ENCODE measurements around a stretch of chr17.

GRCh38 chr17:3763160-3763741, 37.7 kb downstream of the ITGAE start:
- PRO-cap: no peak

DNA sequence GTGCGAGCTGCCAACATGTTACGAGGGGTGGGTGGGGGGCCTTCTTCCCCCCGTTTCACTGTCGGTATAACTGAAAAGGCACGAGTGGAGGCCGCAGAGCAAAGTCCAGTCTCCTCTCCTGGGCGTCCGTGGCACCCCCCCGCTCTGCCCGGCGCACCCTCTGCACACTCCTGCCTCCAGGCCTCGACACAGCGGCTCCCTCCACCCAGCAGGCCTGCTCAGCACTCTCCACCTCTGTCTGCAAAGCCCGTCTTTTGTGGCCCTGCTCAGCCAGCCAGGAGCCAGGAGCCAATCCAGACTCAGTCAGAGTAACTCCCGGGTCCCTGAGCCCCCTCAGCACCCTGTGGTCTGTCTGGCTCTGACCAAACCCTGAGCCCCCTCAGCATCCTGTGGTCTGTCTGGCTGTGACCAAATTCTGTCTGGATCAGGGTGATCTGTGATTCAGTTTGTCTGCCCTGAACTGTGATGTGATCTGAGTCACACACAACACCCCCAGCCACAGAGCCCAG, 6.1 kb downstream of the ITGAE start:
- PRO-cap: no peak

DNA sequence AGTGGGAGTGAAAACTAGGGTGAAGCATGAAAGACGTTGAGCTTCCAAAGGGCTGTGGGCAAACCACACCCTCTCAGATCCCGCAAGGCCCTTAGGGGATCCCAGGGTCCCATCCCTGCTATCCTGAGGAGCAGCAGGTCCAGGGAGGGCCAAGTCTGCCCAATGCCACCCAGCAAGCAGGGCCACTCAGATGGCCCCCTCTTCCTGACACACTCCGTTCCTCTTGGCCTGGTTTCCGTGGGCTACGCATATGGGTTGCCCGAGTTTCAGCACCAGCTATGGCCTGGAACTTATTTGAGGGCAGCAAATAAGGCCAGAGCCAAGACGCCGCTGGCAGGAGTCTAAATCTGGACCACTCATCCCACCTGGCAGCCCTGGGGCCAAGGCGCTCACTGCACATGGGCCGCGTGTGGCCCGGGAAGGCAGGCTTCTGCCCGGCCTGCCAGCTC, 4.2 kb downstream of the ATP2A3 start:
- PRO-cap: no peak

DNA sequence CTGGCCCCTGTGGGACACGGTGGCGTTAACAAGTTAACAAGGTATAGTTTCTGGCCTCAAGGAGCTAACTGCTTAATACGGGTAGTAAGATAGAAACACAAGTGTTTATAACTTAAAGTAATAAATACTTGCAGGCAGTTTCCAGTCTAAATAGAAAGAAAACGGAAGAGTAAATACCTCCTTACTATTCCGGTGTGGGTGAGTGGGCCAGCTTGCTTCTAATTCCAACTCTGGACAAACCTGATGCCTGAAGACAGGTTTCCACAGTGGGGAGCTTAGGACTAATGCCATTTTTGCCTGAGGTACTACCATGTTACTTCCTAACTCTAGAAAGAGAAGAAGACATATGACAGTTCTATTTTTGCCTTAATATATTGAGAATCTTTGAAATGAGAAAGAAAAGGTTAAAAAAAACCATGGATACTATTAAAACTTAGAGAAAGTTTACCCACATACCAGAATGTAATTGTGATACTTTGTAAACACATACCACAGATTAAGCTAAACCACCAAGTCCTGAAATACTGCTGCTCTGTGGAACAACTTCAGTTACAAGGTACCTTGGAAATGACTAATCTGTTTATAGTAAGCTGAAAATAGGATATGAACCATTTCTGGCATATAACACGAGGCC, 70.3 kb downstream of the ZZEF1 start:
- PRO-cap: no peak

- PRO-cap: no peak
Observed at GRCh38 chr17:4105533-4106006, 37.3 kb downstream of the ZZEF1 start.

DNA sequence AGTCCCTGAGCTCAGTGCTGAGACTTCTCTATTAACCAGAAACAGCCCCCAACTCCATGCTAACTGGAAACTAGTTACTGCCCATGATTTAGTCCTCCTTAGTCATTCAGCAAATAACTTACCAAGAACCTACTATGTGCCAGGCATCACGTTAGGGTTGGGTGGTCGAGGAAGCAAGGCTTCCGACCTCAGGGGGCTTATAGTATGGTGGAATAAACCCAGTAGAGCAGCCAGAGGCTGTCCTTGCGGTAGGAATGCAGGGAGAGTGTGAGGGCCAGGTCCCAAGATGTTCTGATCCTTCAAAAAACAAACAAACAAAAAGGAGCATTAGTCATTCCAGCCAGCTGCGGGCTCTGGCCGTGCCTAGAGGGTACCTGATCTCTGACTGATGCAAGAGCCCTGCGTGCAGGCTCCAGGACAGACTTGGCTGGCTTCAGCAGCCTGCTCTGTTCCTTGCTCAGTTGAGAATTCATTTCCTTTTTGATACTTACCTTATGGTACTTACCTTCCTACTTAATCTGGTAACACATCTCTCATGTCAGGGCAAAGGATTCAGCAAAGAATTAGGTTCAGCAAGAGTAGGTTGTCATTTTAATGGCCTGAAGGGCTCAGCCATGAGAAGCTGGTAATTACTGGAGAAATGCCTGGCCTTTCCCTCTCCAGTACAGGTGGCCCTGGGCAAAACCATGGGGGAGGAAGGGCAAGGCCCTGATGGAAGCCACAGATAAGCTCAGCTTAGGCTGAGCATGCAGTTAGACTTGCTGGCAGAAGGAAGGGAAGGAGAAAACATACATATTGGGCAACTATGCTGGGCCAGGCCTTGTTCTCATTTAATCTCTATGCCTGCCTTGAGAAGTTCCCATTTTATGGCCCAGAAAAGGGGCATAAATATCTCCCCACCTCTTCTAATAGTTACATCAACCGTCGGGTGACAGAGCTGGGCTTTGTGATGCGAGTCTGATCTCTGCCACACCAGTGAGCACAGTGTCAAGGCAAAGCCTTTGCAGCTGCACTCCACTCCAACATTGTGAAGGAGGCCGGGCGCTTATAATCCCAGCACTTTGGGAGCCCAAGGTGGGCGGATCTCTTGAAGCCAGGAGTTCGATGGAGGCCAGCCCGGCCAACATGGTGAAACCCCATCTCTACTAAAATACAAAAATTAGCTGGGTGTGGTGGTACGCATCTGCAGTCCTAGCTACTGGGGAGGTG, 18.5 kb downstream of the CYB5D2 start:
- PRO-cap: no peak

DNA sequence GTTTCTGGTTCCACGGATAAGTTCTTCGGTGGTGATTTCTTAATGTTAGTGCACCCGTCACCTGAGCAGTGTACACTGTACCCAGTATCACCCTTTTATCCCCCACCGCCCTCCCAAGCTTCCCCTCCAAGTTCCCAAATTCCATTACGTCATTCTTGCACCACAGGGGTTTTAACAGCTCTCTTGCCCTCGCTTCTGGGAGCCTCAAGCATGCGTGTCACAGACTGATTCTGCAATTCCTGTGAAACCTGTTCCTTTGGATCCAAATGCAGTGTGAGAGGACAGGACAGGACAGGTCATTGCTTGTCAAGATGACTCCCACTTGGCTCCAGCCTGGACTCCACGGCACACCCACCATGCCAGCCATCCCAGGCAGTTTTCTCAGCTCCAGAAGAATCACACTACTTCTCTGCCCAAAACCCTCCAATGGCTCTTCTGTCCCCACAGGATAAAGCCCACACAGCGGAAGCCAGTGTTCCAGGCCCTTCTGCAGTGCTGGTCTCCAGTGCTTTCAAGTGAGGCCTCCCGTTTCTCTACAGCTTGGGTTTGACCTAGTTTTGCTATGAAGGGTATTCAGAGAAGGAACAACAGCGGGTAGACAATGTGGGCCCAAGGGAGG, 44.2 kb downstream of the CYB5D2 start:
- PRO-cap: no peak

DNA sequence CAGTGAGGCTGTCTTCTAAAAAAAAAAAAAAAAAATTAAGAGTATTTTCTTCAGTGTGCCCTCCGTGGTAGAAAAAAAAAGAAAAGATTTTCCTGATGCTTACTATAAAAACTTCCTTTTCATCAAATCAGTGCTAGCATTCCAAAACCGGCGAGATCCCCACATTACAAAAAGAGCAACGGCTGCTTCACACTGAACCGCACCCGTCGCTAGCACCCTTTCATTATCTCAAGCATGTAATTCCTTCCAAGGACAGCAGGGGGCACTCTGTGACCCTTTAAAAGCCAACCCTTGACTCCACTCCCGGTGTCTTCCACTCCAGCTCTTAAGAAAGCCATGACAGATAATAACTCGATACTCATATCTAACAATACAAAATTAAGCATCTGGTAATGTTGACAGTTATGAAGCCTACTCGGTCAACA, 48.5 kb downstream of the ANKFY1 start:
- PRO-cap: no peak

- PRO-cap: no peak
Observed at GRCh38 chr17:4247478-4248517, 16.0 kb downstream of the ANKFY1 start.

GRCh38 chr17:4287178-4287718, 23.5 kb upstream of the ANKFY1 start:
- PRO-cap: no peak

DNA sequence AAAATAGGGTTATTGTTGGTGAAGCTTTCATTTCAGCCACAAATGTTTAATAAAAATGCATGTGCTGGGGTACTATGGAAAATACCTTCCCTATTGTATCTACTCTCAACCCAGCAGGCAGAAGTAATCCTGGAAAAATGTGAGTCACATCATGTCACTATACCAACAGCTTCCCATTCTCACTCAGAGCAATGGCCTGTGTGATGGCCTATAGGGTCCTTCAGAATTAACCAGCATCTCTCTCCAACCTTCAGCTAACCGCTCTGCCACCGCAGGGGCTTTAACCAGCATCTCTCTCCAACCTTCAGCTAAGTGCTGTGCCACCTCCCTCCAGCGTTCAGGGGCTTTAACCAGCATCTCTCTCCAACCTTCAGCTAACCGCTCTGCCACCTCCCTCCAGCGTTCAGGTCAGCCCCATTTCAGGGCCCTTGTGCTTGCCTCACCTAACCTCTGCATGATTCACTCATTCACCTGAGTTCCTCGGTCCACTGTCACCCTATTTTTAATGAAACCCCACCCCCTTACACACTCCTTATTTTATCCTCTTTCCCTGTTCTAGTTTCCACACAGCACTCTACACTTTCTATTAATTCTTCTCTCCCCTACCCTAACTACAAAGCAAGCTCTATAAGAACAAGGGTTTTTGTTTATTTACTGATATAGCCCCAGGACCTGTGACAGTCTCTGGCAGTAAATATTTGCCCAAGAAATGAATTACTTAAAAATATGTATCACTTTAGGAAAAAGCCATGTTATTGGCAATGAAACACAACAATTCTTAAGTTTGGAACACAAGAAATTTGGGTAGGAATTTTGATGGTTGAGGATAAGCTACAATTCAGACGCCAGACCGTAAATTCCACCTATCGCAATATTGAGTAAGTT, 33.9 kb downstream of the UBE2G1 start:
- PRO-cap: no peak

DNA sequence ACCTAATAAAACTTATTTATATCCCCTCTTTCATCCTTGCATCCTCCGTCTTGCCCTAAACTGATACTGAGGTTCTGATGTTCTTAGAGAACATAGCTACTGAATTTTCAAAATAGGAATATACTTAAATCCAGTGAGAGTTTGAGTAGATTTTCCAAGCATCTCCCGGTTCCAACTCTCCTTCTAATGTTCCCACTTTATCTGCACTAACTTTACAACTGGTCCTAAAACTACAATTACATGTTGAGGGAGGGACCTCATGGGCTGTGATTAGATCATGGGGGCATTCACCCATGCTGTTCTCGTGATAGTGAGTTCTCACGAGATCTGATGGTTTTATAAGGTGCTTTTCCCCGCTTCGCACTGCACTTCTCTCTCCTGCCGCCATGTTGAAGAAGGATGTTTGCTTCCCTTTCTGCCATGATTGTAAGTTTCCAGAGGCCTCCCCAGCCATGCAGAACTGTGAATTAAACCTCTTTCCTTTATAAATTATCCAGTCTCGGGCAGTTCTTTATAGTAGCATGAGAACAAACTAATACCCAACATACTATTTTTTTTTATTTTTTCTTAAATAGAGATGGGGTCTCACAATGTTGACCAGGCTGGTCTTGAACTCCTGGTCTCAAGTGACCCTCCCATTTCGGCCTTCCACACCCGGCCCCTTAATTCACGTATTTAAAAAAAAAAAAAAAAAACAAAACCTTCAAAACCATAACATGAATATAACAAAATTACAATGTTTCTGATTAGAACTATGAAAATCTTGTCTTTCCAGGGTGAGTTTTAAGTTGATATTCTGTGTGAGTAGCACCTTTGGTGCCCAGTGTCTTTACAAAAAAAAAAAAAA, 26.0 kb downstream of the UBE2G1 start:
- PRO-cap: no peak

- PRO-cap: no peak
Observed at GRCh38 chr17:4342539-4343268, 23.8 kb downstream of the UBE2G1 start.

GRCh38 chr17:4541257-4541962, 13.8 kb downstream of the MYBBP1A start:
- PRO-cap: no peak

GRCh38 chr17:4599663-4600370, 15.5 kb downstream of the SMTNL2 start:
- PRO-cap: no peak

DNA sequence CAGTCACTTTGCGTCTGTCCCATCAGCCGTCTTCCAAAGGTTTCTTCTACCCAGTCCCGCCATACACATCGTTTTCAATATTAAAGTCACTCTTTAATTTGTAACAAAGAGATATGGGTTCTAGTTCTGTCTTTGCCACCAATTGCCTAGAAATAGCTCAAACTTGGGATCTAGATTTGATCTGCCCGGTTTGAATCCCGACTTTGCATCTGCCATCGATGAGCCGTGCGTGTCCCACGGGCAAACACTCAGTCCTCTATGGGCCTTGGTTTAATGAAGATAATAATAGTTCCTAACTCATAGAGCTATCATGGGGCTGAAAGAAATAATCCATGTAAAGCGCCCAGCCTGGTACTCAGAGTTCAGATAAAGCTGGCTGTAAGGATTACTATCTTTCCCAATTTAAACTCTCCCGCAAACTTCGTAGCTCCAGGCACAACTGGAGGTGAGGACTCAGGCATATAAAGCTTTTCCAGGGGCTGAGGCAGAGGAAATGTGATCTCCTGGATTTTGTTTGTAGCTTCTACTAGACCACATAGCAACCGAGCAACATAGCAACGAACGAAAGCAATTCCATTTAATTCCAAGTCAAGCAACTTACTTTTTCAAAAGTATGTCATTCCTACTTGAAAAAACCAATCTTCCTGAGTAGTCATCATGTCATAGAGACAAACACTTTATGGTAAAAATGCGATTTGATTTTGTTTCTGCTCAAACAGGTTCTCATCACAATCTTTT, 16.3 kb downstream of the ALOX15 start:
- PRO-cap: no peak

DNA sequence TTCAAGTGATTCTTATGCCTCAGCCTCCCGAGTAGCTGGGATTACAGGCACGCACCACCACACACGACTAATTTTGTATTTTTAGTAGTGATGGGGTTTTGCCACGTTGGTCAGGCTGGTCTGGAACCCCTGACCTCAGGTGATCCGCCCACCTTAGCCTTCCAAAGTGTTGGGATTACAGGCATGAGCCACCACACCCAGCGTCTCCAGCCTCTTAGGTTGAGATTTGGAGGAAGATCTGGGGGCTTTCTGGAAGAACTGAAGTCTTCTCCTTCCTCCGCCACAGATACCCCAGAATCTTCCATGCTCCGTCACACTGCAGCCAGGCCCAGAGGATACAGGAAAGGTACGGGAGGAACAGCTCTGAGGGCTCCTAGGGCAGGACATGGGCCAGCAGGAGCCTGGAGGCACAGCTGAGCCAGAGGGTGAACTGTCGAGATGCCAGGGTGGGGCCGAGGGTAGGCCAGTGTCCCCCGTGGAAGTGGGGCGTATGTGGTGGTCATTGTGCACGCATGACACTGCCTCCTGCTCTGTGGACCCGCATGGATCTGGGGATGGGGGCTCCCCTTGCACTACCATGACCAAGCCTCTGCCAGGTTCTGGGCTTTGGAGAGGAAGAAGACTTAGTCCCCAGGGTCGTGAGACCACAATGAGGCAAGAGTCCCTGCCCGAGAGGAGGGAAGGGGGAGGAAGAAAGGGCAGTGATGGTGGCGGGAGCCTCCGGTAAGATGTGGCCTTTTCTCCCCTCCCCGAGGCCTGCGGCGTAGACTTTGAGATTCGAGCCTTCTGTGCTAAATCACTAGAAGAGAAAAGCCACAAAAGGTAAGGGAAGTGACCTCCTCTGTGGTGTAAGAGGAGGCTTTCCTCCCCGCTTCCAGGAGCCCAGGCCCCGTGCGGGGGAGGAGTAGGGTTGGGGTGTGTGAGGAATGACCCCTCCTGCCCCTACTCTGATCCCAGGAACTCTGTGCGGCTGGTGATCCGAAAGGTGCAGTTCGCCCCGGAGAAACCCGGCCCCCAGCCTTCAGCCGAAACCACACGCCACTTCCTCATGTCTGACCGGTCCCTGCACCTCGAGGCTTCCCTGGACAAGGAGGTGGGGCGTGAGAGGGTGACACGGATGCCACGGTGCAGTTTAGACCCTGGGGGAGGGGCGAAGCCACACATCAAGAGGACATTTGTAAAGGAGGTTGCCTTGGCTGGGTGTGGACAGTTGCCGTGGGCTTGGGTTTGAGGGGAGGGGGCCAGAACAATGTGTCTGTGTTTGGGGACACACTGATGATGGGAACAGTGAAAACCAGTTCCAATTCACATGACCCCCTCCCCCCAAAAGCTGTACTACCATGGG, 7.0 kb downstream of the ARRB2 start:
- PRO-cap: no peak

GRCh38 chr17:4727989-4728239, 3.3 kb upstream of the MED11 start:
- PRO-cap: no peak

- PRO-cap: no peak
Observed at GRCh38 chr17:4736159-4736966, 3.3 kb upstream of the ZMYND15 start.

DNA sequence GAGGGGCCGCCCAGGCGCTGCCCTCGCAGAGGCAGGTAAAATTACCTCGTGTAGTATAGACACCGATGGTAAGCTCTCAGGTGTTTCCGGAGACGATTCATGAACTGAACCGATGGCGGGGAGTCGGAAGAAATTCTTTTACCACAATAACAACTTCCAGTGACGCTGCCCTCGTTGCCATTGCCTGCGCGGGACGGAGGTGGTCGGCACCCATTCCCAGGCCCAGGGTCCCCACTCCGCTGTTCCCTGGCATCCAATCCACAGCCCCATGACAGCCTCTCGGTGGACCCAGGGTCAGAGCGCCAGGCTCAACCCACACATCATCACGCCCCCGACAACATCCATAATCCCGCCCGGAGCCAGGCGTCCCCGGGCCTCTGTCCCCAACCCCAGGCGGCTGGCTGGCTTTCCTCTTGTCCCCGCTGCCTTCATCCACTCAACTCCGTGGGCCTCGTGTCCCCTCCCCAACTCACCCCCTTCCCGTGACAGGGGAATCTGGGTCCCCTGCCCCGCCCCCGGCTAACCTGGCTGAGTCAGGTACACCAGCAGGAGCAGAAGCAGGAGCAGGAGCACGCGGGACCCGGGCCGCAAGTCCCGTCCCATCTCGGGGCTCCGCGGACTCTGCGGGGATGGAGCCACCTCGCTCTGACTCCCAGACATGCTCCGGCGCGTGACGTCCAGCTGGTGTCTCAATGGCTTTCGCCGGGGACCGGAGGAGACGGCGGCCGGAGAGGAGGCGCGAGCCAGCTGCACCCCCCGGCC, 715 bp upstream of the ZMYND15 start:
- PRO-cap: no peak